Ovary (tissue), 7 donors: ENCODE measurements around a stretch of chr17.

- PRO-cap, 7 experiments, result peak in 6 of 7 experiments; most common plus-strand start chr17:3892377 (in 4); most common minus-strand start chr17:3892190 (in 3)
- RAMPAGE, long total RNA, 2 experiments, result no peak in any of the 2 experiments
Measured at GRCh38 chr17:3891597-3892678, 915 bp downstream of the CAMKK1 start.

GRCh38 chr17:3920849-3922092 is 5.0 kb upstream of the P2RX1 start:
- PRO-cap, 7 experiments, result peak in 2 of 7 experiments; most common minus-strand start chr17:3921696 (in 2)
- RAMPAGE, long total RNA, 2 experiments, result no peak in any of the 2 experiments

DNA sequence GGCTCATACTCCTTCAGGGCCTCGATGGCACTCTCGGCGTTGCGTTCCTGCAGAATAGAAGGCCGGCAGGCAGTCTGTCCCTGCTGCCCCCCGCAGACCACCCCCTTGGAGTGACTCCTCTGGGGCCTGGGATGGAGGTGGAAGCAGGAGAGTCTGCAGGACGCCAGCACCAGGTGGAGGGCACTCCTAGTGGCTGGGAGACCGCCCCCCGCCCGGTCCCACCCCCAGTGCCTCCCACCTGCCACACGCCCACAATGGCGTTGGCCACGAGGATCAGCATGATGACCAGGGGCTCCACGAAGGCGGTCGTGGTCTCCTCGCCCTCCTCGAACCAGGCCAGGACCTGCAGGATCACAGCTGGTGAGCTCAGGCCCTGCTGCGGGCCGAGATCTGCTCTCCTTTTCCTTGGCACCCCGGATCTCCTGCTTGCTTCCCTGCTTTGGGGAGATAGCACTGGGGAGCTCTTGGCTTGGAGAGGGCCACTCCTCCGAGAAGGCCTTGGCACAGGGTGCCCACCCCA is 12.8 kb downstream of the ATP2A3 start:
- PRO-cap, 7 experiments, result no peak in any of the 7 experiments
- RAMPAGE, long total RNA, 2 experiments, result no peak in any of the 2 experiments

DNA sequence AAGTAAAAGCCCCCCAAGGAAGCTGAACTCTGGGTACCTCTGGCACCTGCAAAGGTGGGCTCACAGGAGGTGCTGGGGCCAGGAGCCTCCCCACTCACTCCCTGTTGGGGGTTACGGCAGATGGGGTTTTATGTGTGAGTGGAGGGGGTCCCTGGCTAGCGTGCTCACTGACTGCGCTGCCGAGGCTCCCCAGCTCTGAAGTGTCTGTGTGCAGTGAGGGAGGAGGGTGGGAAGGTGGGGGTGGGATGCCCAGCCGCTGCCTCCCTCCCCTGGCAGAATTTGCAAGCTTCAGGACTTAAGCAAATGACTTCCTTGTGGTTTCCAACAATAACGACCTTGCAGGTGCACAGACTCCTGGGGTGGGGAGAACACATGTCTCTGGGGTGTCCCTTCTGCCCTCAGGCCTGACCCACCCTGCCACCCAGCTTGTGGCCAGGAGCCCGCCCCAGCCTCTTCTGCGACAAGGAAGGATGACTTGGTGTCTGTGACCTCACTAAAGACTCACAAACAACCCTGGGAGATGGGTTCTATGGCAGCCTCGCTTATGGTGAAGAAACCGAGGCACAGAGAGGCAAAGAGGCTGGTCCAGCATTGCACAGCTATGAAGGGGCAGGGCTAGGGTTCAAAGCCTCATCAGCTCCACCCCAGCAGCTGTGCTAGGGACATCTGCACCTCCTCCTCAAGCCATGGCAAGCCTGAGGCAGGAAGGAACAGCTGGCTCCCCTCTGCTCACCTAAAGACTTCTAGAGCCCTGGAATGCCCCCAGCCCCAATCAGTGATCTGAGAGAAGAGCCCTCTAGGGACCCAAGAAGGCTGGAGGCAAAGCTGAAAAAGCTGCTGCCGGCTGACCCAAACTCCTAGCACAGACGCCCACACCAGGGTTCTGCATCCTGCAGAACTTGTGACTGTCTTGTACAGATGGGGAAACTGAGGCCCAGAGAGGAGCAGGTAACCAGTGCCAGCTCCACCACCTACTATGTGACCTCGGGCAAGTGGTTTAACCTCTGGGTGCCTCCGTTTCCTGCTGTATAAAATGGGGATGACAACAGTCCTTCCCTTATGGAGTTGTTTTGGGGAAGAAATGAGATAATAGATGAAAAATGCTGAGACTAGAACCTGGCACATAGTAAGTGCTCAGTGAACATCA is 2.6 kb downstream of the ATP2A3 start:
- PRO-cap, 7 experiments, result no peak in any of the 7 experiments
- RAMPAGE, long total RNA, 2 experiments, result no peak in any of the 2 experiments

GRCh38 chr17:4095581-4096149 is 47.2 kb downstream of the ZZEF1 start:
- PRO-cap, 7 experiments, result no peak in any of the 7 experiments
- RAMPAGE, long total RNA, 2 experiments, result no peak in any of the 2 experiments

DNA sequence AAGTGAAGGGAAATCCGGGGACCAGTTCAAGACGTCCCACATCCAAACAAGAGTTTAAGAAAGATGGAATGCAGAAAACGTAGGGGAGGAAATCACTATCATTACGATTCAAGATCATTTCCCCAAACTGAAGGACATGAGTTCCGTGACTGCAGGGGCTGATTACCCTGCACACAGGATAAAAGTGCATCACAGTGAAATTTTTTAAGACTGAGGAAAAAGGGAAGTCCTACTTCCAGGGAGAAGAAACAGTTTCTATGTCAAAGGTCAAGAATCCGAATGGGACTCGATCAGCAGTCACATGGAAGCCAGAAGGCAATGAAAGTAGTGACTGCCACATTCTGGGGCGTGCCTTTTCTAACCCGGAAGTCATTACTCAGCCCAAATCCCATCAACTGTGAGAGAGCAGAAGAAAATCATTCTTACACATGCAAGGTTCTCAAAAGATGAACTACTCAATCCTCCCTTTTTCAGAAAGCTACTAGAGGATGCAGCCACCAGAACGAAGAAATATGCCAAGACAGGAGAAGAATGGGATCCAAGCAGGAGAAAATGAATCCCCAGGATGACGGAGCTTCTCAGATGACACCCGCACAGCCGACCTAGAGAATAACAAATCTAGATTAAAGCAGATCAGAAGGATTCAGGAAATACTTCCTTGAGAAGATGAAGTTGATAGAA is 12.0 kb downstream of the ZZEF1 start:
- PRO-cap, 7 experiments, result no peak in any of the 7 experiments
- RAMPAGE, long total RNA, 2 experiments, result no peak in any of the 2 experiments

- PRO-cap, 7 experiments, result no peak in any of the 7 experiments
- RAMPAGE, long total RNA, 2 experiments, result no peak in any of the 2 experiments
Measured at GRCh38 chr17:4300835-4301693, 37.3 kb upstream of the ANKFY1 start.

DNA sequence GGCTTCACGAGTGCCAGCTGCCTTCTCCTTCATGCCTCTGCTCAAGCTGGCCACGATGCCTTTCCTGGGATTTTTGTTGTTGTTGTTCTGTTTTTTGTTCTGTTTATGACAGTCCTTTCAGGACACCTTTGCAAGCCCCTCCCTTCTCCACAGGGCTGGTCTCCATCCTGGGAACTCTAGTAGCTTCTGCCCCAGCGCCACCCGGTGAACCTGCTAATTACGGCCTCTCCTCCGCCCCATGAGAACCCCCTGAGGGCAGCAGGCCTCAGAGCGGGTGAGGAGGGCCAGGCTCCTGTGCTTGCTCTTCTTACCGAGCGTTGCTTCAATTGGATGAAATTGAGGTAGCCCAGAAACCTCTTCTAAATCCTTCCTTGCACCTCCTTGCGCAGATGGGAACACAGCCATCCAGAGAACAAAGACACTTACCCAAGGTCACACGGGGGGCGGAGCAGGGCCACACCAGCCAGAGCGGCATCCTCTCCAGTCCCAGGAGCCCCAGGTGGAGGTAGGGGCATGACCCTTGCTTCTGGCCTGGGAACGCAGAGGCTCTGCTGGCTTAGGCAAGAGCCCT is 4.1 kb downstream of the SPNS2 start:
- PRO-cap, 7 experiments, result no peak in any of the 7 experiments
- RAMPAGE, long total RNA, 2 experiments, result no peak in any of the 2 experiments

DNA sequence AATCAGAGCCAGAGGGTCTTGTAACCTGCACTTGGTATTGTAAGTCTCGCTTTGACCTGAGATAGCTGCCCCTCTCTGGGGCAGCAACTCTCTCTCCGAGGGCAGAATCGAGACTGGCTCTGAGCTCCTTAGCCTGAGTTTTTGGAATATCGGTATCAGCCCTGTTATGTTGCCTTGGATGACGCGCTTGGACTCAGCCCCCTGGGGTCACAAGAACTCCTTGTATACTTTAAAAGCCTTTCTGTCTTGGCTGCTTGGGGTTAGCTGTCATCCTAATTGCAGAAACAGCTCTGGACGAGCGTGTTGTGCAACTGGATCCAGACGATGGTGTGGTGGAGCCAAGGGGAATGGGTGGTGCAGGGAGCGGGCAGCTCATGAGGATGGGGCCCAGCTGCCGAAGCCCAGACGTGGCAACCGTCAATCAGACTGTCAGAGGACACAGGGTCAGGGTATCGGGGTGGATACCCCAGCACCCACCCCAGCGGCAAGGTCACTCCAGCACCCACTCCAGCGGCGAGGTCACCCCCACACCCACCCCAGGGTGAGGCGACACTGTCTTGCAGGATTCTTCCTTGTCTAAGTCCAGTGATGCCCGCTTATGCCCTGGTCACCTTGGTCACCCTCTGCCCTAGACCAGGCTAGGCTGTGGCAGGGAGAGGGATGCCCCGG is 14.8 kb downstream of the SMTNL2 start:
- PRO-cap, 7 experiments, result peak in 5 of 7 experiments; most common plus-strand start position 320 of the sequence (in 2); most common minus-strand start position 115 of the sequence (in 5)
- RAMPAGE, long total RNA, 2 experiments, result no peak in any of the 2 experiments

DNA sequence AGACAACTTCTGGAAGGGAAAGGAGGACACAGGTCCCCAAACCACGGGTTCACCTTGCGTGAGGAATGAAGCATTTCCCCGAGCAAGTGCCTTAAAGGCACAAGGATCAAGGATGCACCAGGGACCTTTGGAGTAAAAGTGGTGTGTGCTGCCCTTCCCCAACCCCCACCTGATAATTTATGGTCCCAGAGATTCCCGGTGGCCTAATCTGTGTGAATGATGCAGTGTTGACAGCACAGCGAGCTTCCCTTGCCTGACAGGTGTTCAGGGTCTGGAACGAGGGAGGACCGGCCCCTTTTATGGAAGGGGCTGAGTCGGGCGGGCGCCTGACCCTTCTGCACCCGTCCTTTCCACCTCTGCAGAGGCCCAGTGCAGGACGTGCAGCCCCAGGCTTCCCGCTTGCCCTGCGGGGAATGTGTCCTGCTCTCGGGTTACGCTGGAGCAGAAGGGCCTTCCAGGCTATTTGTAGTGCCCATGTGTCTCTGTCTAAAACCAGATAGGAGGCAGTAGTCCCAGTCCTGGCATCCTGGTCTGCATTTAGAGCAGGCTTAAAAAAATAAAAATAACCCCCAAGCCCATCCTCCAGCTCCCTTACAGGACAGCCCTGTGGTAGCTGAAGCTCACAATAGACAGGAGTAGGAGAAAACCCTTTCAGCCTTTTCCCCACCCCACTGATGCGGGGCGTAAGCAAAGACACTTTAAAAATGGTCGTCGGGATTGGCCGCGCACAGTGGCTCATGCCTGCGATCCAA is 16.3 kb downstream of the SMTNL2 start:
- PRO-cap, 7 experiments, result no peak in any of the 7 experiments
- RAMPAGE, long total RNA, 2 experiments, result no peak in any of the 2 experiments

DNA sequence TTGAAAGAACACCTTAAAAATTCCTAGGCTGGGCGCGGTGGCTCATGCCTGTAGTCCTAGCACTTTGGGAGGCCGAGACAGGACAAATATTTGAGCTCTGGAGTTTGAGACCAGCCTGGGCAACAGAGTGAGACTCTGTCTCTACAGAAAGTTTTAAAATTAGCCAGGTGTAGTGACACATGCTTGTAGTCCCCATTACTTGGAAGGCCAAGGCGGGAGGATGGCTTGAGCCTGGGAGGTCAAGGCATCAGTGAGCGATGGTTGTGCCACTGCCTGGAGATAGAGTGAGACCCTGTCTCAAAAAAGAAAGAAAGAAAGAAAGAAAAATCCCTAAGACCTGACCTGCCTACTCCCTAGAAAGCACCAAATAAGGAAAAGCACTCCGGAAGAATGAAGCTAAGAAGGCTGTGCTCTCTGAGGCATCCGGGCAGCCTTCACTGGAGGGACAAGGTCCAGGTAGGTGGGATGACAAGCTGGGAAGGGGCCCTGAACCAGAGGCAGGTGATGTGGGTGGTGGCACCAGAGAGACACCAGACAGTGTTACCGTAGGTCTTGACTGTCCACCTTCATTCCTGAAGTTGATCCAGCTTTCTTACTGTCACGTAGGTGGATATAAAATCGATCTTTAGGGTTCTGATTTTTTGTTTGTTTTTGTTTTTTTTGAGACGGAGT is 26.2 kb downstream of the SMTNL2 start:
- PRO-cap, 7 experiments, result no peak in any of the 7 experiments
- RAMPAGE, long total RNA, 2 experiments, result no peak in any of the 2 experiments

DNA sequence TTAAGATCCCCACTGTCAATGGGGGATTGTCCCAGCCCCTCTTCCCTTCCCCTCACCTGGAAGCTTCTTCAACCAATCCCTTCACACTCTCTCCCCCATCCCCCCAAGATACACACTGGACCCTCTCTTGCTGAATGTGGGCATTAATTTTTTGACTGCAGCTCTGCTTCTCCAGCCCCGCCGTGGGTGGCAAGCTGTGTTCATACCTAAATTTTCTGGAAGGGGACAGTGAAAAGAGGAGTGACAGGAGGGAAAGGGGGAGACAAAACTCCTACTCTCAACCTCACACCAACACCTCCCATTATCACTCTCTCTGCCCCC is 10.2 kb upstream of the MED11 start:
- PRO-cap, 7 experiments, result no peak in any of the 7 experiments
- RAMPAGE, long total RNA, 2 experiments, result no peak in any of the 2 experiments

- PRO-cap, 7 experiments, result no peak in any of the 7 experiments
- RAMPAGE, long total RNA, 2 experiments, result no peak in any of the 2 experiments
Measured at GRCh38 chr17:4730606-4730922, 664 bp upstream of the MED11 start.

GRCh38 chr17:4736159-4736966 is 3.3 kb upstream of the ZMYND15 start:
- PRO-cap, 7 experiments, result peak in 2 of 7 experiments; most common plus-strand start chr17:4736482 (in 1); most common minus-strand start chr17:4736359 (in 2)
- RAMPAGE, long total RNA, 2 experiments, result no peak in any of the 2 experiments

DNA sequence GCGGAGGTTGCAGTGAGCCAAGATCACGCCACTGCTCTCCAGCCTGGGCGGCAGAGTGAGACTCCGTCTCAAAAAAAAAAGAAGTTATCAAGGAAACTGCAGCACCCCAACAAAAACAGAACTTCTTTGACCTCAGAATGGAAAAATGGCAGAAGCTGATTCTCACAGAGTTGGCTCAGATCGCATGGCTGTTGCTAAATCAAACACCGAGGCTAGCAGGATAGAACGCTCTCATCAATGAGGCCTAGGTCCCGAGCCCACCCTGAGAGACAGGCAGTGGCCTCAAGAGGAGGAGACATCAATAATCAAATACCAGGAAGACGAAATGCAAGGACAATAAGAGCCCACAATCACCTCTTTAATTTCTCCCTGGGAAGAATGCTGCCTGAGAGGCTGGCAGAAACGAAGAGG is 1.0 kb upstream of the TM4SF5 start:
- PRO-cap, 7 experiments, result no peak in any of the 7 experiments
- RAMPAGE, long total RNA, 2 experiments, result no peak in any of the 2 experiments

GRCh38 chr17:4772269-4772588 is 543 bp downstream of the TM4SF5 start:
- PRO-cap, 7 experiments, result no peak in any of the 7 experiments
- RAMPAGE, long total RNA, 2 experiments, result no peak in any of the 2 experiments

DNA sequence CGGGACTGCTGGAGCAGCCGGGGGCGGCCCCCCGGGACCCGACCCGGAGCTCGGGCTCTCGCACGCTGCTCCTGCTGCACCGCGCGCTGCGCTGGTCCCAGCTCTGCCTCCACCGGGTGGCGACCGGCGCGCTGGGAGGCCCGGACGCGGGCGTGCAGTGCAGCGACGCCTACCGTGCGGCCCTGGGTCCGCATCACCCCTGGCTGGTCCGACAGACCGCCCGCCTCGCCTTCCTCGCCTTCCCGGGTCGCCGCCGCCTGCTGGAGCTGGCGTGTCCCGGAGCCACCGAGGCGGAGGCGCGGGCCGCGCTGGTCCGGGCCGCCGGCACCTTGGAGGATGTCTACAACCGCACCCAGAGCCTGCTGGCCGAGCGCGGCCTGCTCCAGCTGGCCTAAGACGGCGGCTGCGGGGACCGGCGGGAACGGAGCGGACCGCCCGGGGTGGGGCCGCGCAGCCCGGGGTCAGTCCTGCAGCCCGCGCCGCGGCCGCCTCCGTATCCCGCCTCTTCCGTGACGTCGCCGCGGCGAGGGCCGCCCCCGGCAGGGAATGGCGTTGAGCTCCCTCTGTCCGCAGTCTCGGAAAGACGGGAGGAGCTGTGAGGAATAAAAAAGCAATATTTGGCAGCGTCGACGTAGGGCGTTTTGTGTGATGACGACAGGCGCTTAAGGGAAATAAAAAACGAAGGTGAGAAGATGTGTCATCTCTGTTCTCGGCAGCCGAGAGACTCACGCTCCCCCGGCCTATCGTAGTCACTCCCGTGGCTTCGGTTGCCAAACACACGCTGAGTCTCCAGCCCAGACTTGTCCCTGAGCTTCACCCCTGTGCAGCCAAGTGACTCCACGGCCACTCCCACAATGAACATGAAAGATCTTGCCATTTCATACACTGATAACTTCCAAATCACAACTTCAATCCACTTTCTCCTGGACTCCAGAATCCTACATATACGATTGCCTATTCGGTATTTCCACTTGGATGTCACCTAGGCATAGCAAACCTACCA is 1.4 kb downstream of the GLTPD2 start:
- PRO-cap, 7 experiments, result peak in 7 of 7 experiments; most common plus-strand start position 193 of the sequence (in 6); most common minus-strand start position 105 of the sequence (in 4)
- RAMPAGE, long total RNA, 2 experiments, result no peak in any of the 2 experiments

GRCh38 chr17:4796556-4796913 is 571 bp downstream of the PSMB6 start:
- PRO-cap, 7 experiments, result no peak in any of the 7 experiments
- RAMPAGE, long total RNA, 2 experiments, result no peak in any of the 2 experiments

GRCh38 chr17:4919468-4919899 is 12.6 kb upstream of the GP1BA start:
- PRO-cap, 7 experiments, result no peak in any of the 7 experiments
- RAMPAGE, long total RNA, 2 experiments, result no peak in any of the 2 experiments

- PRO-cap, 7 experiments, result no peak in any of the 7 experiments
- RAMPAGE, long total RNA, 2 experiments, result no peak in any of the 2 experiments
Measured at GRCh38 chr17:4941163-4941446, 1.0 kb downstream of the RNF167 start.